Omental fat pad (tissue), 4 donors: ENCODE measurements around a stretch of chr7.

GRCh38 chr7:105359666-105360322 lies 28.9 kb downstream of the SRPK2 start:
- PRO-cap: no peak
- RAMPAGE, long total RNA, 4 experiments: no peak in any of the 4 experiments

DNA sequence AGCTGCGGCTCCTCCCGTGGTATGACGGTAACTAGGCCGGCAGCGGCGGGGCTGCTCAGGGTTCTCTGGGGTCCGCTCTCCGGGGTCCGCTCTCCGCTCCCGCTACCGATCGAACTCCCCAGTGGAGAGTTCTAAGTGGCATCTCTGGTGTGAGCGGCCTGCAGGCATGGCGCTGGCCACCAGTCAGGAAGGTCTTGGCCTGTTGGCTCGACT lies 1.9 kb upstream of the EFCAB10 start:
- PRO-cap: no peak
- RAMPAGE, long total RNA, 4 experiments: no peak in any of the 4 experiments

DNA sequence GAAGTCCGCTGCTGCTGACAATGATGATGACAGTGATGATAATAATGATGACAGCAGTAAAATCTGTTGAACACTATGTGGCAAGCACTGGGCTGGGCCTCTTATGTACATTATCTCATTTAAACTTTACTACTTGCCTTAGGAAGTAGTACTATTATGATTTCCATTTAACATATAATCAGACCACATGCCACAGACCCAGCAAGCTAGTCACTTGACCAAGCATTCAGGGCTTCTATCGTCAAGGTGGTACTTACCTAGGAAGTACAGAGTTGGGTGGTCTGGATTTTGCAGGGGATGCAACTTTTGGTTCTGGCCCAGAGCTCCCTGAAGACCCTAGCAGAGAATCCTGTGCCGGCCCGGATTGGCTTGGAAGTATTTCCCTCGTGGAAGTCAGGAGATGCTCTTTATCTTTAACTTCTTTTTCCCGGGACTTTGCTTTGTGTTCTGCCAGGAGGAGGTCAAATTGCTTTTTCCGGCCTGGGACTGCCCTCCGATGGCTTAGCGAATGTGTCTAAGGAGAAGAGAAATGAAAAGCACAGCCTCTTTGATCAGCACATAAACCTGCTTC lies 56.9 kb upstream of the EFCAB10 start:
- PRO-cap: no peak
- RAMPAGE, long total RNA, 4 experiments: no peak in any of the 4 experiments

DNA sequence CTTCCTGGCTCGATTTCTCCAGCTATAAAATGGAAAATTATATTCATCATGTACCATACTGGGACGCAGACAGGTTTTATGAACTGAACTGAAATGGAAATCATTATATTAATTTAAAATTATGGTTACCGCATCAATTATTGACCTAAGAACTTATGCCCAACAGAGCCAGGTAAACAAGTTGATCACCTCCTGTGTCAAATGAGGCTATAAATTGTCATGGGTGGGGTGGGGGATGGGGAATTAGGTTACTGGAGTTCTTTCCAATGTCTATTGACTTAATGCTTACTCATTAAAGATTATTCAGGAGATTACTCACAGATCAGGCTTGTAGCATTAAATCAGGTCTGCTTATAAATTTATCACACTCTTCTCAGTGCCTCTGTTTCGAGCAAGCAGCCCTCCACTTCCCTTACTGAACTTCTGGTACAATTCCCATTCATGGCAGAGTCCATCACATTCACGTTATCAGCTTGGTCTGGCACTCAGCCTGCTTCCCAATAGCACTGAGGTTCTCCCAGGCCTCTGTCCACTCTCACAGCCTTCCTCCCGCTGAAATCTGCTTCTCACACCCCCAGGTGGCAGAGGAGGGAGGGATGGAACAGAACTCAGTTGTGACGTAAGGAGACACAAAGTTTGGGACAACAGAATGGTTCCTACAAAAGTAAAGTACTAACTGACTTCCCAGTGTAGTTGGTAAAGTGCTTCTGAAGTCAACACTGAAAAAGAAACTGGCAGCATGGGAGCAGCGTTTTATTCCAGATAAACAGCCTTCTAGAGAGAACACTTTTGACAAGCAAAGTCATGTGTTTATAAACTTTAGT lies 81.7 kb downstream of the ATXN7L1 start:
- PRO-cap: no peak
- RAMPAGE, long total RNA, 4 experiments: no peak in any of the 4 experiments

DNA sequence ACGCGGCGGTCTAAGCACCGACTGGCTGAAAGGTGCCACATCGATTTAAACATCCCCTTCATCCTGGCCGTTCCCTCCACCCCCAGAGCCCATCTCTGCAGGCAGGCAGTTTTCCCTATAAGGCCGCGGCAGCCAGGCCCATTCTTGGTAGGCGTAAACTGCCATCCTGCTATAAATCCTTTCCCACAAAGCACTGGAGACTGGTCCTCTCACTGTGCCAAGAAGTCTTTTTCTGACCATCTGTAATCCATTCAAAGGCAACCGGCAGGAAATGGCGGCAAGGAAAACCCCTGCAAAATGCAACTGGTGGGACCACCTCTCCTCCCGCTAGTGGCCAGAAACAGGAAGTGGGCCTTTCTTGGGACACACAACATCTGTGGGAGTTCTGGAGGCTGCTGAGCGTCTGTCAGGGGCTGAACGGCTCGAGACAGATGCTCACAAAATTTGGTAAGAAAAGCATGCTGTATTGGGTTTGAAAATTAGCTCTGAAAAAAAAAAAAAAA lies 22.4 kb downstream of the ATXN7L1 start:
- PRO-cap: no peak
- RAMPAGE, long total RNA, 4 experiments: no peak in any of the 4 experiments

DNA sequence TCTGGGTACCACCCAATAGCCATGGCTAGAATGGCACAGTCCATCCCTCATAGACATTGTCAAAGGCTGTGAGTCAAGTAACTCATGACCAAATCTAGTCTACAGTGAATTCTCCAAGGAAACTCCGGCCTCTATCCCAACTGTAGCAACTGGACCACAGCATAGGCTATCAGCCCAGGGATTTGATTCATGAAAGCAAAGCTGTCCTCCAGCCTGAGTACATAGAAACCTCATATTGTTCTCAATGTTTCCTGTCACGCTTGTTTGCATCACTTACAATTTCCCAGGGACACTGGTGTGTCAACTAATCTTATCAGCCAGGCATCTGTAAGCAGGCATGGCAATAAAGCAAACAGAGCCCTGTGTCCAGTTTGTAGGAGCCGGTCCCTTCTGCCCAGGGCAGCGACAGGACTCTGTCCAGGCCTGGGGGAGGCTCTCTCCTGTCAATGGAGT lies 23.0 kb upstream of the CDHR3 start:
- PRO-cap: no peak
- RAMPAGE, long total RNA, 4 experiments: no peak in any of the 4 experiments

DNA sequence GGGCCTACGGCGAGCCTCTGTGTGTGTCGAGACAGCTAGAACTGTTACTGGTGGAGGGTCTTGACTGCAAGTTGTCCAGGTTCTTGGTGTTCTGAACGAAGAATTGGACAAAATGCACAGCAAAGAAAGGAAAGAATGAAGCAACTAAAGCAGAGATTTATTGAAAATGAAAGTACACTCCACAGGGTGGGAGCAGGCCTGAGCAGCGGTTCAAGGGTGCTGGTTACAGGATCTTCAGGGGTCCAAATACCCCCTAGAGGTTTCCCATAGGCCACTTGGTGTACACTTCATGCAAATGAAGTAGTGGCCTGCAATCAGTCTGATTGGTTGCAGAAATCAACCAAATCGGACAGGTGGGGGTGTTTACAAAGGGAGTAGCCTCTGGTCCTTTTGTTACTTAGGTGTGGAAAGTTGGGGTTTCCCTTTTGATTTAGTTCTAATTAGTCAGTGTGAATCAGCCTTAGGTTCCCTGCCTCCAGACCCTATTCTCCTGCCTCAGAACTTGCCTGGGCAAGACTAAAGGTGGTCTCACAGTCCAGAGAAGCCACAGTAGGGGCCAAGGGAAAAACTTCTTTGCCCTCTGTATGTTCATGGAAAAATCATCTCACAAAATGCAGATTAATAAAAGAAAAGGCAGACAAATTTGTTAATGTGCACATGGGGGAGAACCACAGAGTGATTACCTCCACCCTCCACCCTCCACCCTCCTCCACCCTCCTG lies 49.6 kb downstream of the SYPL1 start:
- PRO-cap: no peak
- RAMPAGE, long total RNA, 4 experiments: no peak in any of the 4 experiments

DNA sequence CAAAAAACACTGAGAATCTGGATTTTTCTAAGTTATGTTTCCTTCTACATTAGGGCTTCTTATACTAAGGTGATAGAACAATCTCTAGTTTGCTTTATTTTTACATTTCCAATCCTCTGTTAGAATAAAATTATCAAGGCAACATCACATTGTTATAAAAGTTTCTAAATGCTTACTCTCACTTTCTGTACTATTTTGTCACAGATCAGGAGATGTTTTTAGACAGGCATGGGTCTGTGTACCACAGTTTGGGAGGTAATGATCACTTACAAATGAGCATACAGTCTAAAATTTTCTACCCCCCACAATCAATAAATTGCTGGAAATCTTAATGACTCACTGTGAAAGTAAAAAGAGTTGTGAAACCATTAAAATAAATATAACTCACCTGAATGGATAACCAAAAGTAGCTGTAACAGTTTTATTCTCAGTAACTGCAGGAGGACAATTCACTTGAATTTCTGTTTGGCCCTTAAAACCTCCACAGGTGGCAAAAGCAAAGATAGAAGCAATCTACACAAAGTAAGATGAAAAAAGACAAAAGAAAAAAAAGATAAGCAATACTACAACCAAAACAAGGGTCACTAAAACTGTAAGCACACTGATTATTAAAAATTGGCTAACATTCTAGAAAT lies 13.2 kb downstream of the SYPL1 start:
- PRO-cap: no peak
- RAMPAGE, long total RNA, 4 experiments: no peak in any of the 4 experiments

DNA sequence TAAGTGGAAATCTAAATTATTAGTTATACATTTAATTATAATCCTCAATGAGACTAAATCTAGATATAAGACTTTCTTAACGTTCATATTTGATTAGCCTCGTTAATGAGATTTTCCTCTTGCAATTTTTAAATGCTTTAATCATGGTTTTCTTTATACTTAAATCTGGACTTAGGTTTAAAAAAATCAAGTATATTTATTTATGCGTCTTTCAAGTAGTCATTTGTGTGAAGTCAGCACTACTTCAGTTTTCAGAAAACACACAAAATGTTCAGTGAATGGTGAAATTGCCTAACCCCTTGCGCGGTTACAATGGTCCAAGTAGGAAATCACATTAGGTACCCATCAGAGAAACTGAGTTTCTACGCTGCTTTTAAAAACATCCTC lies 1.3 kb downstream of the SYPL1 start:
- PRO-cap: no peak
- RAMPAGE, long total RNA, 4 experiments: no peak in any of the 4 experiments

DNA sequence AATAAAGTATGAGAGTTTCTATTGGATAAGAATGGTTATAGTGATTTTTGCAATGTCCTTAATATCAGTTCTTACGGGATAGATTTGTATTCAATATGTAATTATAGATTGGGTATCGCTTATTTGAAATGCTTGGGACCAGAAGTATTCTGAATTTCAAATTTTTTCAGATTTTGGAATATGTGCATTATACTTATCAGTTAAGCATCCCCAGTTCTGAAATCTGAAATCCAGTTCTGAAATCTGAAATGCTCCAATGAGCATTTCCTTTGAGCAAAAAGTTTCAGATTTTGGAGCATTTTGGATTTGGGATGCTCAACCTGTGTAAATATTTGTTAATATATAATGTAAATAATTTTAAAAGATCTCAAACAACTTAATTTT lies 20.5 kb downstream of the NAMPT start:
- PRO-cap: no peak
- RAMPAGE, long total RNA, 4 experiments: no peak in any of the 4 experiments

- PRO-cap: no peak
- RAMPAGE, long total RNA, 4 experiments: no peak in any of the 4 experiments
Measured at GRCh38 chr7:106265871-106266402, 18.8 kb downstream of the NAMPT start.

DNA sequence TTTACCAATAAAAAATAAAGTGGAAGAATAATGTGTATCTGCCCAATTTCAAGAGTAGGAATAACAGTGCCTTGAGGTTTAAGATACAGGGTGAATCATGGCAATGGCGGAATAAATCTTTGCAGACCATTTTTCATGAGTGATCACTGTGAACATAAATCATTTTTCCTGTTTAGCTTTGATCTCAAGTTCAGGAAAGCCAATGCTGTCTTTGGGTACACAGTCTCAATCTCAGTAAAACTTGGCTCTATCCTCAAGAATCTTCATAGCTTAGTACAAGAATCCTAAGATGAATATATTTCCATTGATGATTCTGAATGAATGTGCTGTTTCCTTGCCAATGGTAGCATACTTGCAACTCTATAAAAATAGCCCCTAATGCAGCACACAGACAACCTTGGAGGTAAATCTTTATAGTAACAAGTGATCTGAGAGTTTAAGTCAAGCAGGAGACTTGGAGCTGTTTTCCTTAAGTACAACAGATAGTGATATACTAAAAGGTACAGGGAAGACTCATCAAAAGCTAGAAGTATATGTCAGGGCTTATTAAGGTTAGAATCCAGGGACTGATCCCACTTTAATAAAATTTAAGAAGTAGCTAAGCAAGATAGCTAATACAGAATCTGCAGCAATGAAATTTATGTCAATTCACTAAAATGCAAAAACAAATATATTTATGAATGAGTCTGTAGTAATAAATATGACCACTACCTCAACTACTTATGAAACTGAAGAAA lies 6.7 kb downstream of the NAMPT start:
- PRO-cap: no peak
- RAMPAGE, long total RNA, 4 experiments: no peak in any of the 4 experiments

- PRO-cap: no peak
- RAMPAGE, long total RNA, 4 experiments: no peak in any of the 4 experiments
Measured at GRCh38 chr7:106347327-106347978, 62.7 kb upstream of the NAMPT start.

DNA sequence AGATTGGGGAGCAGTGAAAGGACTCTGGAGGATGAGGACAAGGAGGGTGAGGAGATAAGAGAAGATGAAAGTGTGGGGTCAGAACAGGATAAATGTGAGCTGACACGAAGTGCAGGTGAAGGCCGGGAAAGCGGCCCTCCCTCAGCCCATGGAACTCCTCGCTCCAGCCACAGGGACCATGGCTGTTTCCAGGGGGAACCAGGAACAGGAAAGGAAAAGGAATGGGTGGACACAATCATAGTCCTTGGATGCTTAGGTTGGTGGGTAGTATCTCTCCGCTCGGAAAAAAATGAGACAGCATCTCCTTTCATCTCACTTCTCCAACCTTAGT lies 150.6 kb downstream of the CCDC71L start:
- PRO-cap: no peak
- RAMPAGE, long total RNA, 4 experiments: no peak in any of the 4 experiments

GRCh38 chr7:106530080-106530596 lies 130.8 kb downstream of the CCDC71L start:
- PRO-cap: no peak
- RAMPAGE, long total RNA, 4 experiments: no peak in any of the 4 experiments

GRCh38 chr7:106568551-106569414 lies 92.2 kb downstream of the CCDC71L start:
- PRO-cap: no peak
- RAMPAGE, long total RNA, 4 experiments: no peak in any of the 4 experiments

DNA sequence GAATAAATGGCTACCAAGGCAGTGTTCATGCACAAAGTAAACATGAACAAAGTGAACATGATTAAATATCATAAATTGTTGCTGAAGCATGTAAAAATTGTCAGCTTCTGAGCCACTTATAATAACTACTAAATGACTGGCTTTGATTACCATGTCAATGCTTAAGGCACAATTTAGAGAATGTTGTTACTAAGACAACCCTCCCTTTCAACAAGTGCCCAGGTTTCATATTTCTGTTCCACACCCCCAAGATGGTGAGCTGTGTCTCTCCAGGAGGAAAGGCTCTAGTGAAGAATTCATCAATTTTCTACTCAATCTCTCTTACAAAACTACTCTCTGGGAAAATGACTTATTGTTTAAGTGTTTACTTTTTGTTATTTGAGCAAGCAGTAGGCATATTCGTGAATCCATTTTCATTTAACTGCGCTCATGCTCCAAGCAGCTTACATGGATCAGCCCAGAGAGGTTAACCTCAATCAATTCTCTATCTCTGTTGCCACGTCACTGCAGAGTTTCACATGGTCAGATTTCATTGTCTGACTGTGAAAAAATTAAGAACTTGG lies 49.9 kb downstream of the CCDC71L start:
- PRO-cap: no peak
- RAMPAGE, long total RNA, 4 experiments: no peak in any of the 4 experiments

DNA sequence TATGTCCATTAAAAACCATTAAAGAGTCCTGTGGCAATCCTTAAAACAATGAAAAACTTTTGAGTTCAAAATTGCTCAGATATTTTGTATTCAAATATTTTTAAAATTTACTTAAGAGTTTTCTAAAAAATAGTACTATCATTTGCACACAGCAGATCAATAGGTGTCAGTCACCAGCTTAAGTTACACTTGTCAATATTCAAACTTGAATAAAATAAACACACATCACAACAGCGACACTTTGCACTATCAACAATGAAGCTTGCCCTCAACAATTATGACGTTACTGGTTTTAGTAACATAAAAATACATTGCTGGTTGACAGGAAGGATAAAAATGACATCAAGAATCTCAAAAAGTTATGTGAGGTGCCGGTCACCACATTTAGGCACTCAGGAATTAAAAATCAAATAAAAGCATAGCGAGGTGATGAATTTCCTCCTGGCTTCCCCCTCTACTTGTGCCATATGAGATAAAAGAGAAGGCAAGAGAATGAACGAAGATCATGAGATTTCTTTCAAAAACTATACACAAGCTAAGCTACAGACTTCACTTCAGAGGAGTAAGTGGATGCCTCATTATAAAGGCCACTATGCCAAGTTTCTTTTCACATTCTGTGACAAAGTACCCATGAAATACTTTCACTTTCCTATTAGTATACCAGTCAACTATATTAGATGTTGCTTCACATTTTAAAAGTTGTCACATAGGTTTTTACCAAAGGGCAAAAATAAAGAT lies 3.8 kb downstream of the CCDC71L start:
- PRO-cap: no peak
- RAMPAGE, long total RNA, 4 experiments: no peak in any of the 4 experiments

DNA sequence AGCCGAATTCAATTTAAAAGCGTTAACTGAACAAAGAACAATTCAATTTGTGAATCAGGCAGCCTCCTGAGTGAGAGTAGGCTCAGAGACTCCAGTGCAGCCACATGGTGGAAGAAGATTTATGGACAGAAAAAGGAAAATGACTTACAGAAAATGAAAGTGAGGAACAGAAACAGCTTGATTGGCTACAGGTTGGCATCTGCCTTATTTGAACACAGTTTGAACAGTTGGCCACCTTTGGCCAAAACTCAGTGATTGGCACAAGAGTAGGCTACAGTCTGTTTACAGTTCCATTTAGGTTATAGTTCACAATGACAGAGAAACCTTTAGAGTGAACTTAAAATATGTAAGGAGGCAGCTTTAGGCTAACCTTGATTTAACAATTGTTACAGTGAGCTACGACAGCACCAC lies 86.3 kb upstream of the CCDC71L start:
- PRO-cap: no peak
- RAMPAGE, long total RNA, 4 experiments: no peak in any of the 4 experiments

DNA sequence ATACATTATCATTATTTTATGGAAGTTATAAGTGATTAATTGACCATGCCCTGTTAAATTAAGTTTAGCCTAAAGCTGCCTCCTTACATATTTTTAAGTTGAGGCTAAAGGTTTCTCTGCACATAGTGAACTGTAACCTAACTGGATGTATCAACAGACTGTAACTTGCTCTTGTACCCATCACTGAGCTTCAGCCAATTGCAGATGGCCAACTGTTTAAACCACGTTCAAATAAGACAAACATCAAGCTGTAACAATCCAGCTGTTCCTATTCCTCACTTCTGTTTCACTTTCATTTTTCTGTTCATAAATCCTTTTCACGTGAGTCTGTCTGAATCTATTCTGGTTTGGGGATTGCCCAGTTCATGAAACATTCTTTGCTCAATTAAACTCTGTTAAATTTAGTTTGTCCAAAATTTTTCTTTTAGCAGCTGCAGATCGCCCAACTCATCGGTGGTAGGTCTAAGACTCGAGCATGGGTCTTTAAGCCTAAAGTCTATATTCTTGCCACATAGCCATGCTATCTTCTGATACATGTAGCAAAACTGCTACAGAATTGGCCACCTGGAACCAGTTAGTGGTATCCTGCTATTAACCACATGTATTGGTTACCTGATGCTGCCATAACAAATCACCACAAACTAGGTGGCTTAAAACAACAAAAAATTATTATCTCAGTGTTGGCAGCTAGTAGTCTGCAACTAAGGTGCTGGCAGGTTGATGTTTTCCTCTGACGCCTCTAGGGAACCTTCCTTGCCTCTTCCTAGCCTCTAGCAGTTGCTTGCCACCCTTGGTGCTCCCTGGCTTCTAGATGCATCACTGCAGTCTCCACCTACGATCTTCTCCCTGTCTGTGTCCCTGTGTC lies 96.9 kb upstream of the PIK3CG start:
- PRO-cap: no peak
- RAMPAGE, long total RNA, 4 experiments: no peak in any of the 4 experiments